Cardiac ventricle fibroblast (primary cell): ENCODE measurements around a stretch of chr22.

GRCh38 chr22:32860158-32860546 is 58.6 kb downstream of the TIMP3 start:
- RAMPAGE, long total RNA = no peak

DNA sequence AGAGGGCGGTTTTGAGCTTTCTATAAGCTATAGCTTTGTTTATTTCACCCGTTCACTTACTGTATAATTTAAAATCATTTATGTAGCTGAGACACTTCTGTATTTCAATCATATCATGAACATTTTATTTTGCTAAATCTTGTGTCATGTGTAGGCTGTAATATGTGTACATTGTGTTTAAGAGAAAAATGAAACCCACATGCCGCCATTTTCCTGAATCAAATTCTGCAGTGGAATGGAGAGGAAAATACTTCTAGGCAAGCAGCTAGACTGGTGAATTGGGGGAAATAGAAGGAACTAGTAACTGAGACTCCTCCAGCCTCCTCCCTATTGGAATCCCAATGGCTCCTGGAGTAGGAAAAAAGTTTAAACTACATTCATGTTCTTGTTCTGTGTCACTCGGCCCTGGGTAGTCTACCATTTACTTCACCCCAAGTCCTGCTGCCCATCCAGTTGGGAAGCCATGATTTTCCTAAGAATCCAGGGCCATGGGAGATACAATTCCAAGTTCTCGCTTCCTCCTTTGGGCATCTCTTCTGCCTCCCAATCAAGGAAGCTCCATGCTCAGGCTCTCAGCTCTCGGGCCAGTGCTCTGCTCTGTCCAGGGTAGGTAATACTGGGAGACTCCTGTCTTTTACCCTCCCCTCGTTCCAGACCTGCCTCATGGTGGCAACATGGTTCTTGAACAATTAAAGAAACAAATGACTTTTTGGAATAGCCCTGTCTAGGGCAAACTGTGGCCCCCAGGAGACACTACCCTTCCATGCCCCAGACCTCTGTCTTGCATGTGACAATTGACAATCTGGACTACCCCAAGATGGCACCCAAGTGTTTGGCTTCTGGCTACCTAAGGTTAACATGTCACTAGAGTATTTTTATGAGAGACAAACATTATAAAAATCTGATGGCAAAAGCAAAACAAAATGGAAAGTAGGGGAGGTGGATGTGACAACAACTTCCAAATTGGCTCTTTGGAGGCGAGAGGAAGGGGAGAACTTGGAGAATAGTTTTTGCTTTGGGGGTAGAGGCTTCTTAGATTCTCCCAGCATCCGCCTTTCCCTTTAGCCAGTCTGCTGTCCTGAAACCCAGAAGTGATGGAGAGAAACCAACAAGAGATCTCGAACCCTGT is 60.6 kb downstream of the TIMP3 start:
- RAMPAGE, long total RNA = no peak

GRCh38 chr22:33393429-33393833 is 335.2 kb upstream of the SYN3 start:
- RAMPAGE, long total RNA = no peak

GRCh38 chr22:33568093-33568510 is 352.2 kb downstream of the LARGE1 start:
- RAMPAGE, long total RNA = no peak

GRCh38 chr22:33658814-33659008 is 261.6 kb downstream of the LARGE1 start:
- RAMPAGE, long total RNA = no peak

- RAMPAGE, long total RNA = no peak
Observed at GRCh38 chr22:33879678-33880549, 40.4 kb downstream of the LARGE1 start.

DNA sequence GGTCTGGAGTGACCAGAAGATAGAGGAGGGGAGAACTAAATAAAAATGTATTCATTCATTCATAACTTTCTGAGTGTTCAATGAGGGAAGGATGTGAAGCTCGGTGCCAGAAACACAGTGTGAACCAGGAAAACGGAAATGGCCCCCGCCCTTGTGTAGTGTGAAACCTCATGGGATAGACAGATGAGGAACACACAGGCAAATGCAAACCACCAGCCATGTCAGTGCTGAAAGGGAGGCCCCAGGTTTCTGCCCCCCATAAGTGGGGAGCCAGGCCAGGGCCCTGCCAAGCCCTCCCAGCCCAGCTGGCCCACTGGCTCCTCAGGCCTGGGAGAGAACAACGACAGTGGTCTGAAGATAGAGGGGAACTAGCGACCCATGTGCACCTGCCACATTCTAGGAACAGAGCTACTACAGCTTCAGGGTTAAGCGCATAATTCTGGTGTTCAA is 30.5 kb downstream of the LARGE1 start:
- RAMPAGE, long total RNA = no peak

DNA sequence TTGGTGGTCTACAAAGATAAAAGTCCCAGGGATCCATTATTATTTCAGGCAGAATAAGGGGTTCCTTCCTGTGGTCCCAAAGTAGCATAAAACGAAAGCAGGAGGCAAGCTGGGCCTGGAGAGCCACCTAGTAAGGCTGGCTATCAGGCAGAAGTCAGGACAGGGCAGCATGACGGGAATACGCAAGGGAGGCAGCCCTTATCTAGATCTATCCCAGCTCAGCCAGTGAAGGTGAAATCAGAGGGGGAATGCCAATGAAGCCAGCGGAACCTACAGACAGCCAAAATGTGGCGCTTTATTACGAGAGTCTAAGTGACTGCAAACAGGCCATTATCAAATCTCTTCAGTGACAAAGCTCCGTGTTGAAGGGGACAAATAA is 22.9 kb downstream of the LARGE1 start:
- RAMPAGE, long total RNA = no peak

GRCh38 chr22:33919046-33919901 is 1.0 kb downstream of the LARGE1 start:
- RAMPAGE, long total RNA = no peak

DNA sequence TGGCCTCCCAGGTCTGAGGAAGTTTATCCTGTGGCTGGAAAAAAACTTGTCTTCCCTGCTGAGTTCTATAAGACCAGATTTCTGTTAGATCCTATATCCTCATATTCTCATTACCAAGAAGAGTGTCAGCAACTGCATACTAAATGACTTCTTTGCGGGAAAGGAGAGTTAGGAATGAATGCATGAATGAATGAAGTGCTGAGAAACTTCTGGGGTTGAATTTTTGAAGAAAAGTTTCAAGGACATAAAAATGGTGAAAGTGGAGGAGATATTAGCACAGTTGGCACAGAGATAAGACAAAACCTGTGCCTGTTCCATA is 290.4 kb upstream of the ISX start:
- RAMPAGE, long total RNA = no peak

GRCh38 chr22:34932007-34932377 is 134.0 kb upstream of the ISX start:
- RAMPAGE, long total RNA = no peak

- RAMPAGE, long total RNA = no peak
Observed at GRCh38 chr22:35299953-35300363, 264 bp downstream of the TOM1 start.

GRCh38 chr22:35307283-35307919 is 7.7 kb downstream of the TOM1 start:
- RAMPAGE, long total RNA = no peak

DNA sequence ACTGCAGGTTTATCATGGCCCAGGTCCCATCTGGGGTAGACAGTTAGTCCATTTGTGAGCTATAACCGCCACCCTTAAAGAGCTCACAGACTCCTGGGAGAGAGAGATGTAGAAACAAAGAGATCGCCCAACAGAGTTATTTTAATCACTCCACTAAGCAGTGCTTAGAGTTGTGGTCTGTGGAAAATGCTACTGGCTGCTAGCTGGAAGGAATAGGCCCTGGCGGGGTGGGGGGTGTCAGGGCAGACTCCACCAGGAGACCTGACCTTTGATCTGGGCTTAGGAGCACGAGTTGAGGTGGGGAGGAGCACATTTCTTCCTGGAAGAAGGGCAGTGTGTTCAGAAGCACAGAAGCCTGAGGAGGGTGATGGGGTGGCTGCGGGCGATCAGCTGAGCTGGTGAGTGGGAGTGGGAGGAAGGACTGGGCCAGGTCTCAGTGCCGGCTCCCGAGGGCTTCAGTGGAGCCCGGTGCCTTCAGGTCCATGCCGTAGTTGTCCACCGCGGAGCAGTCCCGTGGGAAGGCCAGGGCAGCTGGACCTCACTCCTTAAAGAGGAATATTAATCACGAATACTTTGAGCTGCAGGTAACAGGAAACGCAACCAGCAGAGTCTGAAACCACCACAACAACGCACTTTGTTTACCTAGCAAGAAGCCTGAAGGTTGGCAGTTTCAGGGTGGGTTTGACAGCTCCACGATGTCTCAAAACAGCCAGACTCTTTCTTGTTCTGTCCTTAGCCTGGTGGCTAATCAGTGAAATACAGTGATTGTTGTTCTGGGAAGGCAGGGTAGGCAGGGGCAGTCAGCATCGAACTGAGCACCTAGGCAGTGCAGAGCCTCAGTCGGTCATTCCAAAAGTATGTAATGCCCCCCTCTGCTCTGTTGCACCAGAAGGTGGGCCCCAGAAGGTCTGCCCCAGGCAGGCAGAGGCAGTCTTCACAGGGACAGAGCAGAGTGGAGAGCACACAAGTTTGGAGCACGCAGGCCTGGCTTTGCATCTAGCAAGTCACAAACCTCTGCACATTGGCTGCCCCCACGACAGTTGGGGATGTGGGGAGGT is 11.4 kb downstream of the TOM1 start:
- RAMPAGE, long total RNA = no peak

- RAMPAGE, long total RNA = no peak
Observed at GRCh38 chr22:35314167-35314582, 14.5 kb downstream of the TOM1 start.

GRCh38 chr22:35353271-35353855 is 27.5 kb upstream of the HMOX1 start:
- RAMPAGE, long total RNA = no peak

- RAMPAGE, long total RNA = no peak
Observed at GRCh38 chr22:35410922-35411536, 11.1 kb downstream of the MCM5 start.

- RAMPAGE, long total RNA = no peak
Observed at GRCh38 chr22:35452960-35453649, 53.2 kb downstream of the MCM5 start.

GRCh38 chr22:35488561-35489002 is 52.0 kb upstream of the RASD2 start:
- RAMPAGE, long total RNA = no peak

GRCh38 chr22:35713367-35713701 is 4.3 kb upstream of the APOL5 start:
- RAMPAGE, long total RNA = no peak